Measurements from ENCODE around the genes GTPBP3, SLC27A1, MAP1S and RPL18A.

- PRO-cap: no peak
Measured at GRCh38 chr19:17305926-17306981, 582 bp downstream of the MRPL34 start.

GRCh38 chr19:17310051-17310936, 931 bp downstream of the DDA1 start:
- PRO-cap: no peak

- PRO-cap: no peak
Measured at GRCh38 chr19:17311809-17312334, 2.5 kb downstream of the DDA1 start.

GRCh38 chr19:17336998-17337725, at the start of gene GTPBP3:
TSS of gene GTPBP3 (plus strand) at chr19:17337553.
- PRO-cap: bidirectional peak, plus-strand start at chr19:17337127, minus-strand start at chr19:17337126; bidirectional peak, plus-strand start at chr19:17337571, minus-strand start at chr19:17337422

DNA sequence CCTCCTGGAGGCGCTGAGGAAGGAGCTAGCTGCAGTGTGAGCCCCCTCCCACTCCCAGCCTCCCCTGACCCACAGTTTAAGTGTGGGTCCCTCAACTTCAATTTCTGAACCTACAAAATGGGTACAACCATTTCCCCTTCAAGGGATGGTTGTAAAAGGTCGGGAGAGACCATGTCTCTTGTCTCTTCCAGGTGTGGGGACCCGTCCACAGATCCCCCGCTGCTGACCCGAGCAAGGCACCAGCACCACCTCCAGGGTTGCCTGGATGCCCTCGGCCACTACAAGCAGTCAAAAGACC, 3.9 kb downstream of the GTPBP3 start:
- PRO-cap: no peak

DNA sequence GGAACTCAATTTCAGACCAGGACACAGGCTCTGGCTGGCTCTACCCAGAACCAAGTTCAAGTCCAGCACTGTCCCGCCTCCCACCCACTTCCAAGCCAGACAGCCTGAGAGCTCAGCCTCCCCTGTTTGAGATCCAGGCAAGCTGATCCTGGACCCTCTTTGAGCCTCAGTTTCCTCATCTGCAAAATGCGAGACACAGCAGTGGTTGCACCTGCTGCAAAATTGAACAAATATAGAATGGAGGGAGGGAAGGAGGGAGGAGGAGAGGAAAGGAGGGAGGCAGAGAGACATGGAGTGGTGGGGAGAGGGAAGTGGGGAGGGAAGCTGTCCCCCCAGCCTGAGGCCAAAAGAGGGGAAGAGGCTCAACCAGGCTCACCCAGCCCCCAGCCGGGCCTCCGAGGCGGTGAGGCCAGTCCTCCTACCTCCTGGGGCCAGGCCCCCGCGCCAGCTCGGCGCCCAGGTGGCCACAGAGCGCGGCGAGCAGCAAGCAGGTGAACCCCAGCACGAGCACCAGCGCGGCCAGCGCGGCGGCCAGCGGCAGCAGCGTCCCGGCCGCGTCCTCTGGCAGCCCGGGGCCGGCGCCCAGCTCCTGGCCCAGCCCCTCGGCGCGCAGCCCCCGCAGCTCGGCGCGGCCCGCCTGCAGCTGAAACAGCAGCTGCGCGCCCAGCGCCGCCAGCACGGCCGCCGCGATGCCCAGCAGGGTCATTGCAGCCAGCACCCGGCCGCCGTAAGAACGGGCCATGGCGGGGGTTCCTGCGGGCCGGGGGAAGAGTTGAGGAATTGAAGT, 554 bp downstream of the TMEM221 start:
- PRO-cap: unidirectional peak, plus-strand start at position 467 of the sequence; bidirectional peak, plus-strand start at position 702 of the sequence, minus-strand start at position 546 of the sequence; unidirectional peak, plus-strand start at position 548 of the sequence

GRCh38 chr19:17470284-17471241, at the start of gene SLC27A1:
TSS of gene SLC27A1 (plus strand) at chr19:17470524.
- PRO-cap: bidirectional peak, plus-strand start at chr19:17470425, minus-strand start at chr19:17470189; unidirectional peak, plus-strand start at chr19:17470530; unidirectional peak, minus-strand start at chr19:17470645

GRCh38 chr19:17482653-17483380, 12.5 kb downstream of the SLC27A1 start:
- PRO-cap: no peak

GRCh38 chr19:17489002-17489778, 18.9 kb downstream of the SLC27A1 start:
- PRO-cap: no peak

DNA sequence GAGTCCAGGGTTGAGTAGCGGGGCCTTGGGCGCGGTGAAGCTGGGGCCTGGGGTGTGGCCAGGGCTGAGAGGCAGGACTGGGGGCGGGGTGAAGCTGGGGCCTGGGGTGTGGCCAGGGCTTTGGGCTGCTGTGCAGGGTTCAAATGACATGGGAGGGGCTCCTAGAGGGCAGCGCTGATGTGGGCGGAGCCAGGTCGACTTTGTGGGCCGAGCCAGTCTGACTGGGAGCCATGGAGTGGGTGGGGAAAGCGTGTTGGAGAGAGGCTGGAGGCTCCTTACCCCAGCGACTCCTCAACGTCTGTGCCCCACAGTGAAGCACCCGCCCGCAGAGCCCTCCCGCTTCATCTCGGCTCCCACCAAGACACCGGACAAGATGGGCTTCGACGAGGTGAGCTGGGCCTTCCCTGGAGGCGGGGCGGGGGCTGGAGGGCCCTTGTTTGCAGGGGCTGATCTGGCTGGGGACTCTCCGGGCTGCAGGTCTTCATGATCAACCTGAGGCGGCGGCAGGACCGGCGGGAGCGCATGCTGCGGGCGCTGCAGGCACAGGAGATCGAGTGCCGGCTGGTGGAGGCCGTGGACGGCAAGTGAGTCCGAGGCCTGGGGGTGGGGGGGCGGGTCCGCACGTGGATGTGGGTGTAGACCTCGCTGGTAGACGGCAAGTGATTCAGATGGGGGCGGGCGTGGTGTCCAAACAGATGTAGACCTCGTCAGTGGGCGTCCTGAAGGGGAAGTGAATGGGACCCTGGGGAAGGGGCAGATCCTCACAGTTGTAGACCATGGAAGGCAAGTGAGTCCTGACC, 21.6 kb downstream of the COLGALT1 start:
- PRO-cap: no peak

GRCh38 chr19:17581647-17582077, 26.2 kb downstream of the COLGALT1 start:
- PRO-cap: no peak

GRCh38 chr19:17686024-17686627, 2.0 kb downstream of the UNC13A start:
- PRO-cap: no peak

DNA sequence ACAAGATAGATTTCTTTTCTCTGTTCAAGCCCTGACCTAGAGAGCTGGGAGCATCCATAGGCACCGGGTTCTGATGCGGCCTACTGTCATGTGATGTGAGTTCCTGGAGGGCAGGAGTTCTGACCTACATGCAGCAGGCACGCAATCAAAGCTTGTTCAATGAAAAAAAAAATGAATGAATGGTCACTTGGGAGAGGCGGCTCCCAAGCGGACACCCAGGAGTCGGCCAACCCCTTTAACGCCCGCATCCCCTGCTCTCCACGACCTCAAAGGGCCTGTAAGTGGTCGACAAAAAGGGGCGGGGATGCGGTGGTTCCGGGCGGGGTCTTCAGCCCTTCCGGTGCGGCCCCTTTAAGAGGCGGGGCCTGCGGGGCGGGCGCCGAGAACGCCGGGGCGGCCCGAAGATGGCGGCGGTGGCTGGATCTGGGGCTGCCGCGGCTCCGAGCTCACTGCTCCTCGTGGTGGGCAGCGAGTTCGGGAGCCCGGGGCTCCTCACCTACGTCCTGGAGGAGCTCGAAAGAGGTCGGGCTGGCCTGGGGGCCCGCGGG, at the start of gene MAP1S:
Gene MAP1S, plus strand, starts transcription at position 382 of the 548 bp plus-strand sequence.
- PRO-cap: bidirectional peak, plus-strand start at position 382 of the sequence, minus-strand start at position 279 of the sequence

- PRO-cap: no peak
Measured at GRCh38 chr19:17720455-17720927, 1.2 kb downstream of the MAP1S start.

DNA sequence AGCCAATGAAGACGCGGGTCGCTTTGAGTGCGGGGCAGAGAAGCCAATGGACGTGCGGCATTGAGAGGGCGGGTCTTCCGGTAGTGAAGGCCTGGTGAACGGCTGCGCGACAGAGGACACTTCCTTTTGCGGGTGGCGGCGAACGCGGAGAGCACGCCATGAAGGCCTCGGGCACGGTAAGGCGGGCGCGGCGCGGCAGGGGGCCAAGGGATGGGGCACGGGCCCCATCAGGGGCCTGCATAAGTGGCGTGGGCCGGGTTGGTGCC, at the start of gene RPL18A:
Gene RPL18A, plus strand, starts transcription at position 112 of the 266 bp plus-strand sequence.
- PRO-cap: bidirectional peak, plus-strand start at position 124 of the sequence, minus-strand start outside the sequence

DNA sequence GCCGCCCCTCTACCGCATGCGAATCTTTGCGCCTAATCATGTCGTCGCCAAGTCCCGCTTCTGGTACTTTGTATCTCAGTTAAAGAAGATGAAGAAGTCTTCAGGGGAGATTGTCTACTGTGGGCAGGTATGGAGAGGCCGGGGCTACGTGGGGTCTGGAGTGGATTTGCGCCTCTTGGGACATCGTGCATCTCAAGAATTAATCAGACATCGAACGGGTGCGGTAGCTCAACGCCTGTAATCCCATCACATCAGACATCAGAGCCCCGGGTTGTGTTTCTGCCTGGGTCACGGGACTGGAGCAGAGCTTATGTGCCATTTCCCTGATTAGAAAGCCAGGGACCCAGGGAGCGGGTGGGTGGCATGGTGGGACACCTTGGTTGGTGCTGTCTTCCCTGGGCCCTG, 1.6 kb downstream of the RPL18A start:
- PRO-cap: no peak

GRCh38 chr19:17865735-17866401, 5.9 kb upstream of the SLC5A5 start:
- PRO-cap: no peak

- PRO-cap: no peak
Measured at GRCh38 chr19:17949889-17950037, 16.9 kb downstream of the CCDC124 start.

DNA sequence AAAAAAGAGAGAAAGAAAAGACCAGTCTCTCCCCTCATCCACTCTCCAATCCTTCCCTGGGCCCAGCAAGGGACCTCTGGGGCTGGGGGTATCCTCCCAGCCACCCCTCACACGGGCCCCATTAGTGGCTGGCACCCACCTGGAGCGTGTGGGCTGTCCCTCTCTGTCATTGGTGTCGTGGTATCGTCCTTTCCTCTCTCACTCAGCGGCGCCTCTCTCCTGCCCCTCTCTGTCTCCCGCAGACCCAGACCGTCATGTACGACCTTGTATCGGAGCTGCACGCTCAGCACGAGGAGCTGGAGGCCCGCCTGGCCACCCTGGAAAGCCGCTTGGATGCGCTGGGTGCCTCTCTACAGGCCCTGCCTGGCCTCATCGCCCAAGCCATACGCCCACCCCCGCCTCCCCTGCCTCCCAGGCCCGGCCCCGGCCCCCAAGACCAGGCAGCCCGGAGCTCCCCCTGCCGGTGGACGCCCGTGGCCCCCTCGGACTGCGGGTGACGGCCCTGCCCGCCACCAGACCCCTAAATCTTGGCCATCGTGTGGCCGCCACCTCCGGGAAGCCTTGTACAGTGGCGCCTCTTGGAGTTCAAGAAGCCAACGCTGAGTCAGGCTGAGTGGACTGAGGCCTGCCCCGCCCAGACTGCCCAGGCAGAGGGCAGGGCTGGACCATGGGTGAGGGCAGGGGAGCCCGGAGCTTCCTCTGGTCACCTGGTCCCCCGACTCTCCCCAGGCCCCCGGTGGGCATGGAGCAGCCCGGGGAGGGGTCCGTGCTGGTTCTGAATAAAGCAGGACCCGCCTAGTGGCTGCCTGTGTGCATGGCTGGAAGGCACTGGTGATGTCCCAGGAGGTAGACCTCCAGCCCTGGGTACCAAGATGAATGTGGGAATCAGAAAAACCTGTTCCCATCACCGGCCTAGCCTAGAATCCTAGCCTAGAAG, 9.8 kb upstream of the ARRDC2 start:
- PRO-cap: no peak

DNA sequence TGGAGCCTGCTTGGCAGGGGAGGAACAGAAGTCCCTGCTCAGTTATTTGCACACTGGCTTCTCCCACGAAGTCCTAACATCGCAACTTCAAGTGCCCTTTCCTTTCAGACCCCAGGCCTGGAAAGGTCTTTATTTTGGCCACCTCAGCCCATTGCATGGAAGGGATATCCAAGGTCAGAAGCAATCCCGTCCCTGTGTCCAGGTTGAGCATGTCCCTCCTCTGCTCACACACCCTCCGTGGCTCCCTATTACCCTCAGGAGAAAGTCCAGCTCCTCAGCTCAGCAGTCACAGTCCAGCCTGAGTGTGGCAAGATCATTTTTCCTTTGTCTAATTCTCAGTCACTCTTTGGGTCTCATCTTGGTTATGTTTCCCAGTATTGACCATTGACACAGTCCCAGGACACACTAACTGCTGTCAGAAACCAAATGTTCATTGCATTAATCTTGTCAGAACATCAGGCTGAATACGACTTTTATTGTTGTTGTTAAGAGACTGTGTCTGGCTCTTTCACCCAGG, 19.2 kb downstream of the ARRDC2 start:
- PRO-cap: no peak

Measured in progenitor cell of endocrine pancreas (in vitro differentiated cells).